ENCODE measurements around the genes PRKACA and ZNF333.

GRCh38 chr19:13154718-13155450 lies 4.7 kb downstream of the IER2 start:
- PRO-cap: bidirectional peak, plus-strand start at chr19:13155286, minus-strand start at chr19:13155003

DNA sequence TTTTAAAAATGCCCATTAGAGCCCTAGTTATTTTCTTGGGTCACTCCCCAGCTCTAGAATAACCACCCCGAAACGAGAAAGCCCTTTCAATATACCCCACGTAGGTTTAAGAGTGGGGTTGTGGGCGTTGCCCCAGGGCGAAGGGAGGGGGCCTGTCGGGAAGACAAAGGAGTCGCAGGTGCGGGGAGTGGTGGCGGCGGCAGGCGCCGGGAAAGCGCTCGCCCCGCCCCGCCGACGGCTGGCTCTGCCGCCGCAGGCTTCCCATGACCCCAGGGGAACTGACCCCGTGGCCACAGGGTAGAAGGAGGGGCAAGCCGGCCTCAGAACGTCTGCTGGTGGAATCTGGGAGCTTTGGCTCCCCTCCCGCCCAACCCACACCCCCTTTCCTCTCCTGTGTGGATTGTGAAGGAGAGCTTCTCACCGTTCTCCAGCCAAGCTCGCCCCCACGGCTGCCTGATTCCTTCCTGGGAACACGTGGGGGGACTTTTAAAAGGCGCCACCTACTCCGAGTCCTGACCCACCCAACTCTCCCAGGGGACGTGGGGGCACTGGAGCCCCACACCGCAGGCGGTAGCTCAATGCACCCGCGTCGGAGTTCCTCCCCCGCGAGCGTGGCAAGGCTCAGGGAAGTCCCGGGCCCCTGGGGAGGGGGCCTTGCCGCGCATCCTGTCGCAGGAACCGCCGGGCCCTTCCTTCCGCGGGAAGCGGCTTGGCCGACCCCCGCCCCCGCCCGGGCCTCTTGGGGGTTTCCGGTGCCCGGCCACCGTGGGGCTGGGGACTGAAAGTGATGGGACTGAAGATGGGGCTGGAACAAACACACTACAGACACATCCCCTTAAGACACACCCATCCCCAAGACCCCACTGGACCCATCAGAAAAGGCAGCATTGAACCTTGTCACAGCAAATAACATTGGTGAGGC lies 5.5 kb downstream of the IER2 start:
- PRO-cap: bidirectional peak, plus-strand start at position 380 of the sequence, minus-strand start at position 60 of the sequence

DNA sequence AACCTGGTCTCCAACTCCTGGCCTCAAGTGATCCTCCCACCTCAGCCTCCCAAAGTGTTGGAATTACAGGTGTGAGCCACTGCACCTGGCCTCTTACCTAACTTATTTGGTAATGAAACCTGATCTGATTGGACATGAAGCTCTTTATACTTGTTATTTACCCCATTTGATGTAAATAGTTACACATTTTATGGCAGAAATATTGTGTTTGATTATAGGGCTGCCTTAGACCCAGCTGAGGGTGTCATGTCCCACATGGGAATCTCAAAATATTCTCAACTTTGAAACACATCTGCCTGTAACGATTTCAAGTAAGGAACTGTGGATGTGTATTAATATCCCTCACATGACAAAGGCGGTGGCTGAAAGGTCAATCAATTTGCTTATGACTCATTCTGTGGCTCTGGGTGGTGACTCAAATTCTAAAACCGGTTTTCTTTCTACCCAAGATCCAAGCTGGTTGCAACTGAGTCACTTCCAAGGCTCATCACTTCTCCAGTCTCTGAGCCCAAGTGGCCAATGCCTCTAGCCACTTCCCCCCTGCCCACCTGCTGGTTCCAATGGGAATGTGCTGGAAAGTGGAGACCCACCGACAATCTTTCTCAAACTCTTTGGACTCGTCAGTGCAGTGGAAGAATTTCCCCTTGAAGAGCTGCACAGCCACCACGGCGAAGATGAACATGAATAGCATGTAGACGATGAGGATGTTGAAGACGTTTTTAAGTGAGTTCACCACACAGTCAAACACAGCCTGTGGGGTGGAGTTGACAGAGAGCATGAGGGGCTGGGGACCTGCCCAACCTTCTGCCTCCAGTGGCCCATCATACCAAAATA lies 110.9 kb downstream of the IER2 start:
- PRO-cap: no peak

GRCh38 chr19:13339899-13340395 lies 166.3 kb downstream of the CACNA1A start:
- PRO-cap: no peak

- PRO-cap: no peak
Measured at GRCh38 chr19:13696435-13696932, 51.2 kb upstream of the YJU2B start.

GRCh38 chr19:13834667-13835089 lies 39.4 kb downstream of the ZSWIM4 start:
- PRO-cap: no peak

- PRO-cap: unidirectional peak, plus-strand start at chr19:13836343
Measured at GRCh38 chr19:13835581-13836531, 40.6 kb downstream of the ZSWIM4 start.

DNA sequence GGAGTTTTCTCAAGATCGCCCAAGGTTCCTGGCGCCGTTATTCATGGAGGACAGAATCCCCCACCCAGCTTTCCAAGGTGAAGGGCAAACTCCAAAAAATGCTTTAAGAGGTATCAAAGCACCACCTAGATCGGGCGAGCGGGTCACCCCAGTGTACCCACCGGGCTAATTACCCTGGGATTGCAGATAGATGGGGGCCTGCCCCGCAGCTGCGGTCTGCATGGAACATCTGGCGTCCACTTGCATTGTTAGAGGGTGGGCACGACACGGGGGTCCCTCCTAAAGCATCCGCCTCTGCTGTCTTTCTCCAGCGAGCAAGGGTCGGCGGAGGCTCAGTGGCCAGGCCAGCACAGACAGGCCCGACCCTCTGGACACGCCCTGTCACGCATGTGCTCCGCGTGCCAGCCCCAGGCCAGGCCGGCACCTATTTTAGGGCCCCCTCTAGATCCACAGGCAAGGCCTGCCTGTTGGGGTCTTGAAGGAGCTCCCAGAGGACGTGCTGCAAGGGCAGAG lies 35.9 kb upstream of the NANOS3 start:
- PRO-cap: no peak

DNA sequence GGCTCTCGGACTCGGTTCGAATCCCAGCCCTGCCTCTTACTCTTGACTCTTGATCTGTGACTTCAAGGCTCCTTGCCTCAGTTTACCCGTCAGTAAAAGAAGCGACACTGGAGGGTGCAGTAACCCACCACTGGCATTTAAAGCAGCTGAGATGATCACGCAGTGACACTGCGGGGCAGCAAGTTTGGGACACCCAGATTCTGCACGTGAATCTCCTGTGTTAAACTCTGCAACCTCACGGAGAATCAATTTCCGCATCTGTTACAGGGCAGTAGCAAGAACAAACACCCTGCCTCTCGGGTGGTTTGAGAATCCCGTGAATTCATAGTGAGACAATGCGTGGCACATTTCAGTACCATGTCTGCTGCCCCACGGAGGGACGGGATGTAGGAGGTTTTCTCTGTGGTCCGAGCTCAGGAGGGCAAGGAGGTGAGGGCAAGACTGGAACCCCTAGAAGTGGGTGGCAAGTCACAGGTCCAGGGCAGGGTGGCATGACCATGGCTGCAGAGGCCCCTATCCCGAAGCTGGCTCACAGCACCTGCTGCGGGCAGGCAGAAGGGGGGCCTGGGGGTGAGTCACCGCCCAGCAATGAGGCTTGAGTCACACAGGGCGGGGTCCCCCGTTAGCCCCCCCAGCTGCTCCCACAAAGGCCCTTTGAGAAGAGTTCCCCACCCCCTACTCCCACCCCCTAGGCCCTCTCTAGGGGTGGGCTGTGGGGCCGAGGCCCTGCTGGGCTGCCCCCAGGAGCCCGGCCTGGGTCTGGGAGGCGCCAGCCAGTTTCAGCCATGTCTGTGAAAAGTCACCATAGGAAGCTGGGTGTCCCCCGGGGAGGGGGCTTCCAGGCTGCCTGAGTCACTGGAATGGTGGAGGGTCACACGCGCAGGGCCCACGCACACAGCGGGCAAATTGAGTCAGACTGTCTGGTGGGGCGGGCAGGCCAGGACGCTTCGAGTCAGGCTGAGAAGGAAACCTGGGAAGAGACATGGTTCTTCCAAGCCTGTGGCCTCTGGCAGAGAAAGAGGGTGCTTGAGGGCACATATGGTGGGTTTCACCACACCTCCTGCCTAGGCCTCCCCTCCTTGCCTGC lies 25.9 kb upstream of the NANOS3 start:
- PRO-cap: no peak

DNA sequence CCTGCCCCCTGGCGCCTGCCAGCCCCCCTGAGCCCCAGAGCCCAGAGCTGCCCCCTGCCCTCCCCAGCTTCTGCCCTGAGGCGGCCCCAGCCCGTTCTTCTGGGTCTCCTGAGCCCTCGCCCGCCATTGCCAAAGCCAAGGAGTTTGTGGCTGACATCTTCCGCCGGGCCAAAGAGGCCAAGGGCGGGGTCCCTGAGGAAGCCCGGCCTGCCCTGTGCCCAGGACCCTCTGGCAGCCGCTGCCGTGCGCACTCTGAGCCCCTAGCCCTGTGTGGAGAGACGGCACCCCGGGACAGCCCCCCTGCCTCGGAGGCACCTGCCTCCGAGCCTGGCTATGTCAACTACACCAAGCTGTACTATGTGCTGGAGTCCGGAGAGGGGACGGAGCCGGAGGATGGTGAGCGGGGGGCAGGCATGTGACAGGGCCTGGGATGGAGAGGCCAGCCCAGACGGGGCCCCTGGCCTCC lies 6.8 kb downstream of the DCAF15 start:
- PRO-cap: no peak

DNA sequence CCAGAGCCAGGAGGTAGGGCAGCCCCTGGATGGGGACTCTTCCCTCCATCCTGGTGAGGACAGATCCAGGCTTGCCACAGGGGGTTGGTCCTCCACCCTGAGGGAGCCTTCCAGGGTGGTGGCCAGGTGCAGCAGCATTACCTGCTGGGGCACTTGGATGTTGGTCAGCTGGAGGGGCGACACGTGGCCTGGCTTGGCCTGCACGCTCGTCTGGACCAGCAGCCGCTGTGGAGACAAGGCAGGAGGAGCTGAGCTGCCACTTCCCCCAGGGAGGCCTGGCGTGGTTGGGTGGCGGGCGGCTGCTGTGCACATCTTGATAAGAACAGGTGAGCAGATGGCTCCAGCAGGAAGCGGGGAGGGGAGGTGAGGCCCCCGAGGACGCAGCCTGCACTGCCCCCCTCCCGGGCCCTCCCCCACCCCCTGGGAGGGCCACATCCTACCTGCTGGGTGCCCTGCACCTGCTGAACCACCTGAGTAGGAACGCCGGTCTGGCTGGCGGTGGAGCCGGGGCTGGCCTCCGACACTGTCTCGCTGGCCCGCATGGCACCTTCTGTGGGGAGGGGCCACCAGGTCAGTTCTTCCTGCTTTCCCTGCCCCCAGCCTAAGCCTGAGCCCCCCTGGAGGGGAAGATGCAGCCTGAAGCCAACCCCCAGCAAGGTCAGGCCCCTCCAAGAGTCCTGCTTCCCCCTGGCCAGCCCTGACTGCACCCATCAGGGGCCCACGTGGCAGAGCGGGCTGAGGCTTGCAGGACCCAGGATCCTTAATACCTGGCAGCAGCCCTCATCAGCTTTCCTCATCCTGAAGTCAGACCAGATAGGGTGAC lies 22.9 kb downstream of the RFX1 start:
- PRO-cap: no peak

DNA sequence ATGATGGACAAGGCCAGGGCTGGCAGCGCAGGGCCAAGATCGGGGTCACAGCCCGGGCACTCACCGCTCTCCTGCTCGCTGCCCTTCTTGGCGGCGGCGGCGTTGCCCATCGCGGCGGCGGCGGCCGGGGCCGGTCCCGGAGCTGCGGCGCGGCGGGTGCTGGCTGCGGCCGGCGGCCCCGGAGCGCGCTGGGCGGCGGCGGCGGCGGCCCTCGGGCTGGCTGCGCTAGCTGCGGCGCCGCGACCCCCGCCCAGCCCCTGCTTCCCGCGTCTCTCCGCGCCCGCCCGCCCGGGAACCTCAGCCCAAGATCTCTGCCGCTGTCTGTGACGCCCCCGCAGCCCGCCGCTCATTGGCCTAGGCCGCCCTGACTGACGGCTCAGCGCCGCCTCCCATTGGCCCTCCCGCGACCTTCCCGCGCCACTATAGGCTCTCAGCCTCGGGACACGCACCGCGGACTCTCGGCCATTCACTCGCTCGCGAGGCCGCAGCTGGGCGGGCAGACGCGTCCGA lies at the start of gene PRKACA:
Gene PRKACA, minus strand, starts transcription at position 325 of the 510 bp plus-strand sequence.
- PRO-cap: bidirectional peak, plus-strand start outside the sequence, minus-strand start at position 278 of the sequence

GRCh38 chr19:14162512-14163588 lies 26.5 kb upstream of the ASF1B start:
- PRO-cap: no peak

DNA sequence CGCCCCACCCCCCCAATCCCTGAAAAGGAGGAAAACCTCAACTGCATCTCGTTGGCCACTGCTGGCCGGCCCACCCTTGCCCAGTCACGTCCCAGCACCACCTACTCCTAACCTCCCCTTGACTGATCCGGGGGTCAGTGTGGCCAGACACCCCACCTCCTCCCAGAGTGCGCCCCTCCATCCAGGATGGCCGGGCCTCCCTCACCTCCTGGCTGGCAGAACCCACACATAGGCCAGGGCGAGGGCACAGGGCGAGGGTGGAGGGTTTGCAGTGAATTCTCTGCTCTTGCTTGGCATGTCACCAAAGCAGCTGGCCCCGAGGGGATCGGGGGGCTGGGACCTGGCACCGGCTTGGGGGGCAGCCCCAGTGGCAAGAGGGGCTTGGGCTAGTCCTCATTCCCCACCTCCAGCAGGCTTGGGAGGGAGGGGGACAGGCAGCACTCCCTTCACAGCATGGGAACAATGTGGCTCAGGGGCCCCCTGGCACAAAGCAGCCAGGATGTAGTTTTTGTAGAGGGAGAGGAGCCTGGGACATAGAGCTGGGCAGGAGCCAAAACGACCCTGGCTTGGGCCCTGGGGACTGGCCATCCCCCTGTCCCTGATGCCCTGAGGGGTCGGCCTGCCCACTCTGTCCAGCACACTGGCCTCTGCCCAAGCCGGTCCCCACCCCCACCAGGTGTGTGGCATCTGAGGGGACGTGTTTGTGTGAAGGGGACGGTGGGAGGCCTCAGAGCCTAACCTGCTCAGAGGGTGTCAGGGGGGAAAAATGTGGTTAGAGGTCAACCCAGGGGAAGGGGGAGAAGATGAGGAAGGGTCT lies 28.5 kb upstream of the ASF1B start:
- PRO-cap: no peak

DNA sequence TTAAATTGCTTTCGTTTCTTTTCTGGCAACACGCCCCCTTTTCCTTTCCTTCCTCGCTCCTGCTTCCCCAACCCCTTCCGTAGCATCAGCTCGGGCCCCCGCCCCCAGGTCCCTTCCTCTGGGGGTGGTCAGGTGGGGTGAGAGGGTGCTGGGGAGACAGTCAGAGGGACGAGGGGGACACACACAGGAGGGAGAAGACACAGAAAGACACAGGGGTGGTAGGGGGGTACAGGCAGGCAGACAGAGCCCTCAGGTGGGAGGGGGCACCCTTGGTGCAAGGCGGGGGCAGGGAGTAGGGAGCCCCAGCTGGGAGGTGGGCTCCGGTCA lies 30.7 kb upstream of the ASF1B start:
- PRO-cap: no peak

DNA sequence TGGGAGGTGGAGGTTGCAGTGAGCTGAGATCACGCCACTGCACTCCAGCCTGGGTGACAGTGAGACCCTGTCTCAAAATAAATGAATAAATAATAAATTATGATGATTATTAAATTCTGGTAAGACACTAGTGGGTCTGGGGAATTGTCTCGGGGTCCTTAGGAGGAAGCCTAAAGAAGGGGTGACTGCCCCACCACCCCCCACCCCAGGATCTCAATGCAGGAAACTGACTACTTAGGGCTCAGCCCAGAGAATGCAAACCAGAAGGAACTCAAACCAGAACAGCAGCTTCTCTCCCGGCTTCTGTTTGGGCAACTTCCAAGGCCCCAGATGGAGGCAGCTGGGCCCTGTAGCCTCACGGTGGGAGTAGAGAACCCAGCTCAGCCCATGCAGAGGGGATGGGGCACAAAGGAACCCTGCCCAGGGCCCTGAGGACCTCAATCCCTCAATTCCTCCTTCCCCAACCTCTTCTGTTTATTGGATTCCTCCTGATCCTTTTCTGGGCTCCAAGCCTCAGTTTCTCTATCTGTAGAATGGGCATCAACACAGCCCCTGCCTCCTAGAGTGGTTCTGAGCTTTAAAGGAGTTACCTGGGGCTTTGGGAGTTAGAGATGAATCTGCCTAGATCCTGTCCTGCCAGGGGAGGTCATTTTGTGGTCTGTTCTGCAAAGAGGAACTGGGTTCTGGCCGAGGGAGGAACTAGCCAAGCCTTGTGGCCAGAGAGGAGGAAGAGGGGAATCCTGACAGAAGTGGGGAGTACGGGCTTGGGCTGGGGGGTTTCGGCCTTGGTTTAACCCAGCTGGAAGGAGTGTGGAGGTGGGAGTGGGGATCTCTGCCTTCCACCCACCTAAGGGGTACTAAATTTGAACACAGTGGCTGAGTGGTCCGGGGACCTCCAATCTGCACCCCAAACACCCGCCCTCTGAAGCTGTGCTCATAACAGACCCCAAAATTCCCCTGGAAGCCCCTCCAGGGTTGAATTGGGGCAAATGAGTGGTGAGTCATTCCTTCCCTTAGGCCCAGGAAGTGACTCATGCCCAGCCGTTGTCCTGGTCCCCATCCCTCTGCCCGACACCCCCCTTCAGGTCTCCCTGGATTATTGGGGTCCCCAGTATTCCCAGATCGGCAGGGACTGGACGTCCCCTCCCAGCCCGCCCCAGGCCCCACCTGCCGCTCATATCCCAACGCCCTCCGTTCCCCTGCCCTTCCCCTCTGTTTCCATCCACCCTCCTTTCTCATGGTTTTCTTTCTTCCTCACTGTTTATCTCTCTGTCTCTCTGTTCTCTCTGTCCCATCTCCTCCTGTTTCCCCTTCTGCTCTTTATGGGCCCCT lies 2.7 kb downstream of the ADGRE5 start:
- PRO-cap: no peak

DNA sequence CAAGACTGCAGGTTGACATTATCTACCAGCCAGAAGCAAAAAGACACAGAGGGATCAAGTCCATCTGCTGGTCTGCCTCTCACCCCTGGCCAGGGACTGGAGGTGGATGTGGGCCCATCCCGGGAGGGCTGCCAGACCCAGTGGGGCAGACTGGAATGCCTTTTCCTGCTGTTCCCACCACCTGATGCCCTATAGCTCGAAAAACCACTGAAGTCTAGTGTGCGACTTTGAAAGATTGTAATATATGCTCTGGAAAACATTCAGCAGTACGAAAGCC lies 2.7 kb downstream of the DNAJB1 start:
- PRO-cap: no peak

DNA sequence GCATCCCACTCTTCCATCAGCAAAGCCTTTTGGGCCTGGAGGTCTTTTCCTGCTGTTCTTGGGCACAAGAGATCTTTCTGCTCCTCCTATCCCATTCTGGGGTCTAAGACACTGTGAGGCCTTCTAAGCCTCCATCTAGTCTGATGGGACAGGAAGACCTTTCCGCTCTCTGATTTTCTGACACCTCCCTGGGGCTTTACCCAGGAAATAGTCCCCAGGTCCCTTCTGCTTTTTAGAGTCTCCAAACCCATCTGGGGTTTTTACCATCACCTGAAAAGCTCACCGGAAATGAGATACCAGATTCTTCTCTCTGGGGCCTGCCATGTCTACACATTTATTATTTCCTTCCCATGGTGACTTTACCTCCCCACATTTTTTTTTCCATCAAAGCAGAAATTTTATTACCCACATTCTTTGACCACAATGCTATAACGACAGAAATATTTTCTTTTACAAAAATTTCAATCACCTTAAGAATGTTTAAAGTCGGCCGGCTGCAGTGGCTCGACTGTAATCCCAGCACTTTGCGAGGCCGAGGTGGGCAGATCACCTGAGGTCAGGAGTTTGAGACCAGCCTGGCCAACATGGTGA lies 21.2 kb downstream of the CLEC17A start:
- PRO-cap: no peak

GRCh38 chr19:14689357-14690855 lies at the start of gene ZNF333:
Gene ZNF333 (plus strand): TSS chr19:14690048.
- PRO-cap: unidirectional peak, minus-strand start at chr19:14689593; bidirectional peak, plus-strand start at chr19:14690266, minus-strand start at chr19:14689985

DNA sequence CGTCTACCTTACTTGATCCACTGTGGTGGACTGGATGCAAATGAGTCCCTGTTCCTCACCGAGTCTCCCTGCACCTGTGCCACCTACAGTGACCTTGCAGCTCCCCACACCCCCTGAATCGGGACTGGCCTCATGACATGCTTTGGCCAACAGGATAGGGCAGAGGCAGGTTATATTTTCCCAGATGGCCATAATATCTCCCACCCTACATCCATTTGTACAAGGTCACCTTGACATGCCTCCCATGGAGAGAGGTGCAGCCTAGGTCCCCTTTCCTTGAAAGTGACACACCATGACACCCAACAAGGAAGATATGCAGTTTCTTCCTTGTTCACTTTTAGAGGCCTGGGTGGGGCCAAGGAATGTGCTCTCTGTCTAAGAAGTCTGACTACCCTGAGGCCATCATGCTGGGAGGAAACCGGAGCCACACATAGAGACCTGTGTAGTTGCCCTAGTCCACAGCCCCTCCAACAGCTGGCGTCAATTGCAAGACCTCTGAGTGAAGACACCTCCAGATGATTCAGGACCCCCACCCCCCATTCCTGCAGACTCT lies 7.5 kb downstream of the ILVBL start:
- PRO-cap: no peak

Measured in neural crest cell (in vitro differentiated cells).